Metastatic Lung Carcinoma in the Adrenal Gland (tissue), 1 donor: ENCODE measurements around the gene STAP2.

GRCh38 chr19:4183929-4184398 is 1.5 kb downstream of the ANKRD24 start:
- PRO-cap = no peak

DNA sequence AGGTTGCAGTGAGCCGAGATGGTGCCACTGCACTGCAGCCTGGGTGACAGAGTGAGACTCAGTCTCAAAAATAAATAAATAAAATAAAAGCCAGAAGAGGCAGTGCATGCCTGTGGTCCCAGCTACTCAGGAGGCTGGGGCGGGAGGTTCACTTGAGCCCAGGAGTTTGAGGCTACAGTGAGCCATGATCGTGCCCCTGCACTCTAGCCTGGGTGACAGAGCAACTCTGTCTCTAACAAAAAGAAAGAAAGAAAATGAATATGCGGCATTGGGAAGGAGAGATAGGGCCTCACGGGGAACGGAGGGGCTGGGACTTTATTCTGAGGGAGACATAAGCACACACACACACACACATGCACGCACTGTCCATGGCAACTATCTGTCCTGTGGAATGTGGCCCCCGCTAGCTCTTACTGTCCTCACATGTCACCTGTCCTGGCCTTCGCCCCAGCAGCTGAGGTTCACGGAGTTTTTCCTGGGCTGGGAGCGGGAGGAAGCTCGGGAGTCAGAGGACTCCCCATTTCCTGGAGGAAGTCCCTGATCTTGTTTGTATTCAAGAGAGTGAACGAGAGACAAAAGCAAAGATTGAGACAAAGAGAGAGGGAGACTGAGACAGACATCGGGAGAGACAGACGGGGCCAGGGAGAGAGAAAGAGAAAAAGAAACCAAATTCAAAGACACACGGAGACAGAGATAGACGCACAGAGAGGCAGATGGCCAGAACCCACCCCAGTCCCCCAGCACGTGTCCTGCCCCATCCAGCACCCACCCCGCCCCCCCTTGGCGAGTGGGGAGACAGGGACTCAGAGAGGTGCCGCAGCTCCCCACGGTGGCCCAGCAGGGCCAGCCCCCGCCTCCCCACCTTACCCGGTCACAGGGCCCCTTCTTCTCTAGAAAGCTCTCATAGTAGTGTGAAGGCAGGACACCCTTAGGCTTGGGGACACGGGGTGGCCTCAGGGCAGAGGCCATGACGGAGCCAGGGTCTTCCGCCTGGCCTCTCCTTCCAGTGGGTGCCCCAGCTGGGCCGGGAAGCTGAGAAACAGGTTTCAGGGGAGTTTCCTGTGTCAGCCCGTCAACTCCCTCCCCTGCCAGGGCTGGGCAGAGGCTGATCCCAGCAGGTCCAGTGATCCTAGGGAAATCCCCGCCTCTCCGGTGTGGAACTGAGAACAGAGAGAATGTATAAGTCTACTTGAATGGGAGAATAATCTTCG is at the start of gene STAP2:
Gene STAP2, minus strand, starts transcription at position 1,043 of the 1,211 bp plus-strand sequence.
- PRO-cap = bidirectional peak, plus-strand start at position 1,123 of the sequence, minus-strand start at position 1,008 of the sequence

DNA sequence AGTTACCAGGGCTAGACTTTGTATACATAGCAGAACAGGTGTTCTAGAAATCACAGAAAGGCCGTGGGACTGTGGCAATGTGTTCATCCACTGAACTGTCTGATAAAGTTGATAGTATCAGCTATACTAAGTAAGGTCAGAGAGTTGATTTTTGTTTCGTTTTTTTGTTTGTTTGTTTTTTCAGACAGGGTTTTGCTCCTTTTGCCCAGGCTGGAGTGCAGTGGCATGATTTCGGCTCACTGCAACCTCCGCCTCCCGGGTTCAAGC is 2.2 kb upstream of the STAP2 start:
- PRO-cap = no peak

DNA sequence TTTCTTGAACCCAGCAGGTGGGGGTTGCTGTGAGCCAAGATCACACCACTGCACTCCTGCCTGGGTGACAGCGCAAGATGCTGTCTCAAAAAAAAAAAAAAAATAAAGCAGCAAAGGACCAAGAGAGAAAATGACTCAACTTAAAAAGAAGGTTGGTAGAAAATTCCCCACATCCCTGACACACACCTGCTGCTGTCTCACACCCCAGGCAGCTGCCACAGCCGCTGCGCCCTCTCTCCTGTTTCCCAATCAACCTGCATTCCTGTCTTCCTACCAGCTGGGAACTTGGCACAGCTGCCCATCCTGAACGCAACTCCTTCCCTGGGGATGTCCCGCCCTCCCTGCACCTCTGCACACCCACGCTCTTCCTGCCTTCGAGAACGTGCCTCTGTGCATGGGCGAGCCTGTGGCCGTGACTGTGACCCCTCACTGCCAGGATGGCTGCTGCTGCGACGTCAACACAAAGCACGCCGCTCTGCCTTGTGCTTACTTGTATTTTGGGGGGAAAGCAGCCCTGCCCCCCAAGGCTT is 20.9 kb downstream of the SH3GL1 start:
- PRO-cap = no peak

DNA sequence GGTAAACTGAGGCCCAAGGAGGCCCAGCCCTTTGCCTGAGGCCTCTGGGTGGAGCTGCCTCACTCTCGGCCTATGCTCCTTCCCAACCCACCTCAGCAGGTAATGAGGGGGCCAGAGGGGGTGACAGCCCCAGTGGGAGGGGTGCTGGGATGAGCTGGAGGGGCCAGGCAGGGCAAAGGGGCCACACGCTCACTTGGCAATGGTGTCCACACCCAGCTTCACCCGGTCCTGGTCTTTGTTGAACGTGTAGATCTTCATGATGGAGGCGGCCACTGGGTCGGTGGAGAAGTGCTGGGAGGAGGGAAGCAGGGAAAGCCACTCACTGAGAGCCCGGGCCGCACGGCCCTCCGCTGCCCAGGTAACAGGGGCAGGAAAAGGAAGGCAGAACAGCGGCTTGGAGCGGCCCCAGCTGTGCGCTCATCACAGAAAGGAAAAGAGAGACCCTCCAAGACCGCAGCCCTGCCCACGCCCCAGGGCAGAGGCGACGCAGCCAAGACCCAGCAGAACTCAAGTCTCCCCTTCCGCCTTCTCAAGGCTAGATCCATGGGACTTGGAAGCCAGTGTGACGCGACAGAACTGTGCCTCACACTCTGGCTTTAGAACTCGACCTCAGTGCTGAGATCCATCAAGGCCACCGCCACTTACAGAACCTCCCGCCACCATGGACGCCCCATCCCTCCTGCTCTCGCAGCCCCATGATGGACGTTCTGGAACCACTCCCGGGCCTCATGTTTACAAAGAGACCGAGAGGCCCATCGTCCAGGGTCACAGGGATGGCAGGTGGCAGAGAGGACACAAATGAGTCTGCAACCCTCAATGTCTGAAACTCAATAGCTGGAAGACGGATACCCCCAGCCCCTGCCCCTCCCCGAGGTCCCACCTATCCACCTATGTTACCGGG is 9.2 kb downstream of the UBXN6 start:
- PRO-cap = no peak

GRCh38 chr19:4521458-4522150 is 3.3 kb upstream of the PLIN4 start:
- PRO-cap = no peak

DNA sequence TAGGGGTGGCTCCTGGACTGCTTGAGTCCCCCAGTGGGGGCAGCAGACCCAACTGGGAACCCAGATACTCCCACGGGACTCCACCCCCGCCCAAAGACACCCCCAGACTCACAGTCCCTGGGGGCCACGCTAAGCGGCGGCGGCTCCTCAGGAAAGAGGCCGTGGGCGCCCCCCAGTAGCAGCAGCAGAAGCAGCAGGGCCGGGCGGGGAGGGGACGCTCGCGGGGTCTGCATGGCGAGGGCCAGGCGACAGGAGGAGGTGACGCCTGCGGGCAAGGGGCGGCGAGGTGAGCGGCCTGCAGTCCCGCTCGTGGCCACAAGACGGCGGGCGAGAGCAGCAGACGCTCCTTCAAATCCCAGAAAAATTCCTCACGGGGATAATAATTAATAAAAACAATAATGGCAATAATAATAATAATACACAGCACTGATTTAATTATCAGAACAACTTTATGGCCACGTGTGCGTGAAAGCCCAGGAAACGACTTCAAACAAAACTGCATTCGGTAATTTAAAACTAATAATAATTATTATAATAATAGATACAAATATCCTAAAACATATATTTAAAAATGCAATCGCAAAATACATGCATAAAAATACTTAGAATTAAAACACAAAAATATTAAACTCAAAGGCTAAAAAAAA is 1.1 kb downstream of the SEMA6B start:
- PRO-cap = no peak

DNA sequence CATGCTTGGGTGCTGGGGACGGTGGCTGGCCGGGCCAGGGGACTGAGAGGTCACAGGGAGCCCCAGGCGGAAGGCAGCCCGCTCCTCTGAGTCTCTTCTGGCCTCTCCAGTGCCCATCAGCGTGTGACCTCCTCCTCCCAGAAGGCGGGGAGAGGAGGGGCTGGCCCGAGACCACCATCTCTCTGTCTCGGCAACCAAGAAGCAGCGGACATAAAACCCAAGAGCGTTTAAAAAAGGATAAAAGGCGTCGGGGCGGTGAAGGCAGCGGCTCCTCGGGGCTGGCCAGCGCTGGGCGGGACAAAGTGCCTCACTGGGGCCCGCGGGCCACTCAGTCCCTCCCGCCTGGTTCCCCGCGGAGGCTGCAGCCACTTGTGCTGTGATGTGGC is 6.0 kb upstream of the MYDGF start:
- PRO-cap = no peak

GRCh38 chr19:4768832-4769423 is 22.6 kb upstream of the FEM1A start:
- PRO-cap = no peak

GRCh38 chr19:4838108-4838635 is 6.7 kb upstream of the TICAM1 start:
- PRO-cap = no peak

- PRO-cap = bidirectional peak, plus-strand start at chr19:4910083, minus-strand start at chr19:4909966
These were observed 612 bp downstream of the UHRF1 start for GRCh38 chr19:4909647-4910578.

DNA sequence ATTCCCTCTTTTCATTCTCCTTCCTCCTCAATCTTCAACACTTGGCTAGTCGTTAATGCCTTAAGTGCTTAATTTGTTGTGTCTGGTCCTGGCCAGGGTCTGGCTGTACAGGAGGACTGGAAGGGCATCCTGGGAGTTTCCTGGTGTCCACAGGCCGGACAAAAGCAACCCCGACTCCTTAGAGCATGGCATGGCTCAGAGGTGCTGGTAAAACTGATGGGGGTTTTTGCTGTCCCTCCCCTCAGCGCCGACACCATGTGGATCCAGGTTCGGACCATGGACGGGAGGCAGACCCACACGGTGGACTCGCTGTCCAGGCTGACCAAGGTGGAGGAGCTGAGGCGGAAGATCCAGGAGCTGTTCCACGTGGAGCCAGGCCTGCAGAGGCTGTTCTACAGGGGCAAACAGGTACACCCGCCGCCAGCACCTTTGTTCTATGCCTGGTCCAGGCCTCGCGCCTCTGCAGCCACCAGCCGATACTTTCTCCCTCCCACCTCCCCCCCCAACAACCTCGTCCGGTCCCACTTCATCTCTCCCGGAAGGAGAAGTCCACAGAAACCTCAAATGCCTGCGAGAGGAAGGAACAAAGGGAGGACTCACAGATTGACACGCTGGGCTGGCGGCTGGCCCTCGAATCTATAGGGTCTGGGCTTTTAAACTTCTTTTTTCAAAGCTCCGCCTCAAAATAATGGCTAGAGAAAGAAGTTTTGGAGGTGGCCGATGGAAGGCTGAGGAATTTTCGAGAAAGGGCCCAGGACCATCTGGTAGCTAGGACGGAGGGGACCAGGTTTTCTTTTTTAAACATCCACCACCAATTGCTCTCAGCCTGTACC is 1.5 kb downstream of the UHRF1 start:
- PRO-cap = bidirectional peak, plus-strand start at position 563 of the sequence, minus-strand start at position 478 of the sequence

GRCh38 chr19:4970628-4971180 is 1.8 kb downstream of the KDM4B start:
- PRO-cap = bidirectional peak, plus-strand start at chr19:4970918, minus-strand start at chr19:4970779

DNA sequence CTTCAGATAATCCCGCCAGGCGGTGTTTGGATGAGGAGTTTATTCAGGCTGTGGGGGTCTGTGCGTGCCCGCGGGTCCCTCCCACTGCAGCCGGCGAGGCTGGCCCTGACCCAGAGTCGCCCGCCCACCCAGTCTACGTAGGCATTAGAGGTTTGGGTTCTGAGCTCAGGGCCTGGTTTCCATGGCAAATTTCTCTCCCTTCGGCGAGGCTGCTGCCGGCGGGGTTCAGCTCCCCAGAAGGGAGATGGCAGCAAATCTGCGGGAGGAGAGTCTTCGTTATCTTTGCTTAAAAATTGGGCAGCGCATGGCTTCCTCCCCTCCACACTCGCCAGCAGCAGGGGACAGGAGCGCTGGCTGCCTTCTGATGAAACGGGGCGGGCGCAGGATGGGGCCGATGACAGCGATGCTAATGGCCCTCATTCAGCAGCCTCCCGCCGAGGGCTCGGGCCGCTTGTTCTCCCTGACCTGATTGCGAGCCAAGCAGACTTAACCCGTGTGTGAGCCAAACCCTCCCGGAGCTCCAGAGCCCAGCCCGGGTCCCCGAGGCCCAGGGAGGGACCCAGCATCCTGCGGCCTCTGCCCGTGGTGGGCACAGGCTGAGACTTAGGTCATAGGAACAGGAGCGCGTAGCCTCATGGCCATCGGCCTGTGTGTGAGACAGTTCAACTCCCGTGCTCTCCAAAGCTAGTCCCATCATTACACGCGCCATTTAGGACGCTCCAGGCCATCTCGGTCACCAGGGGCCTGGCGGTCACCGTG is 90.2 kb downstream of the KDM4B start:
- PRO-cap = no peak

DNA sequence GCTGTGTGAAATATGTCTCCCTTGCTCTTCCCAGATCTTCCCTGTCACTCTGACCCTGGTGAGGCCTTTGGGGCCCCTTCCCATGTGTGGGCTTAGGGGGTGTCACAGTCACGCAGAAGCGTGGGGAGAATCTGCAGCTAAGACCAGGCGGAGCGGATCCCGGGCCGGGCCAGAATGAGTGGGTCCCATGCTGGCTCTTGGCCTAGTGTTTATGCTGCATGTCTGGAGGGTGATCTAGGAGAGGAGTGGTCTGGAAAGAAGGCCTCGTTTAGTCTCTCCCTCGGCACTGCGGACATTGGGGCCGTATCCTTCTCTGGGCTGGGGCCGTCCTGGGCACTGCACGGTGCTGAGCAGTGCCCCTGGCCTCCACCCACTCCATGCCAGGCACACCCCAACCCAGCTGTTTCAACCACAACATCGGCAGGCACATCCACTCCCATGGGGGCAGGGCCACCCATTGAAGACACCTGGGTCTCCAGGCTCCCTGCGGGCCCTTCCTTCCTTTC is 123.1 kb downstream of the KDM4B start:
- PRO-cap = no peak

DNA sequence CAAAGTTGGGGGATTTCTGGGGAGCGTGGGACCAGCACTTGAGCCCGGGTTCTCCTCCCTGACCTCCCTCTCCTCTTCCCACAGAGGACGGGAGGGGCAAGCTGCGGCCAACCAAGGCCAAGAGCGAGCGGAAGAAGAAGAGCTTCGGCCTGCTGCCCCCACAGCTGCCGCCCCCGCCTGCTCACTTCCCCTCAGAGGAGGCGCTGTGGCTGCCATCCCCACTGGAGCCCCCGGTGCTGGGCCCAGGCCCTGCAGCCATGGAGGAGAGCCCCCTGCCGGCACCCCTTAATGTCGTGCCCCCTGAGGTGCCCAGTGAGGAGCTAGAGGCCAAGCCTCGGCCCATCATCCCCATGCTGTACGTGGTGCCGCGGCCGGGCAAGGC is 162.1 kb downstream of the KDM4B start:
- PRO-cap = no peak

DNA sequence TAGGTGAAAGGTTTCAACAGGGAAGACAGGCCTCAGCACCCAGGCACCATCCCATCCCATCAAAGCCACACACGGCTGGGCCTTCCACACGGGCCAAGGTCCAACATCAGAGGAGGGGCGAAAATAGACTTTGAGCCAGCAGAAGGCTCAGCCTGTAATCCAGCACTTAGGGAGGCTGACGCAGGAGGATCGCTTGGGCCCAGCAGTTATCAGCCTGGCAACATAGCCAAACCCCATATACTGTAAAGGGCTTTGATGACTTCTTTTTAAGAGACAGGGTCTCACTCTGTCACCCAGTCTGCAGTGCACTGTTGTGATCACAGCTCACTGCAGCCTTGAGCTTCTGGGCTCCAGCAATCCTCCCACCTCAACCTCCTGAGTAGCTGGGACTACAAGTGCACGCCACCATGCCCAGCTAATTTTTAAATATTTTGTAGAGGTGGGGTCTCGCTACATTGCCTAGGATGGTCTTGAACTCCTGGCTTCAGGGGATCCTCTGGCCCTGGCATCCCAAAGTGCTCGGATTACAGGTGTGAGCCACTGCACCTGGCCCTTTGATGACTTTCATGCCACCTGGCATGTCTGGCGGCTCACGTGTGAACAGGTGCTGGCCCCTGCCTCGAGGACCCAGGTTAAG is 27.9 kb downstream of the SAFB2 start:
- PRO-cap = no peak

- PRO-cap = no peak
These were observed 12.3 kb downstream of the SAFB2 start for GRCh38 chr19:5610419-5610618.

- PRO-cap = no peak
These were observed 1.2 kb downstream of the SAFB start for GRCh38 chr19:5623876-5624766.

DNA sequence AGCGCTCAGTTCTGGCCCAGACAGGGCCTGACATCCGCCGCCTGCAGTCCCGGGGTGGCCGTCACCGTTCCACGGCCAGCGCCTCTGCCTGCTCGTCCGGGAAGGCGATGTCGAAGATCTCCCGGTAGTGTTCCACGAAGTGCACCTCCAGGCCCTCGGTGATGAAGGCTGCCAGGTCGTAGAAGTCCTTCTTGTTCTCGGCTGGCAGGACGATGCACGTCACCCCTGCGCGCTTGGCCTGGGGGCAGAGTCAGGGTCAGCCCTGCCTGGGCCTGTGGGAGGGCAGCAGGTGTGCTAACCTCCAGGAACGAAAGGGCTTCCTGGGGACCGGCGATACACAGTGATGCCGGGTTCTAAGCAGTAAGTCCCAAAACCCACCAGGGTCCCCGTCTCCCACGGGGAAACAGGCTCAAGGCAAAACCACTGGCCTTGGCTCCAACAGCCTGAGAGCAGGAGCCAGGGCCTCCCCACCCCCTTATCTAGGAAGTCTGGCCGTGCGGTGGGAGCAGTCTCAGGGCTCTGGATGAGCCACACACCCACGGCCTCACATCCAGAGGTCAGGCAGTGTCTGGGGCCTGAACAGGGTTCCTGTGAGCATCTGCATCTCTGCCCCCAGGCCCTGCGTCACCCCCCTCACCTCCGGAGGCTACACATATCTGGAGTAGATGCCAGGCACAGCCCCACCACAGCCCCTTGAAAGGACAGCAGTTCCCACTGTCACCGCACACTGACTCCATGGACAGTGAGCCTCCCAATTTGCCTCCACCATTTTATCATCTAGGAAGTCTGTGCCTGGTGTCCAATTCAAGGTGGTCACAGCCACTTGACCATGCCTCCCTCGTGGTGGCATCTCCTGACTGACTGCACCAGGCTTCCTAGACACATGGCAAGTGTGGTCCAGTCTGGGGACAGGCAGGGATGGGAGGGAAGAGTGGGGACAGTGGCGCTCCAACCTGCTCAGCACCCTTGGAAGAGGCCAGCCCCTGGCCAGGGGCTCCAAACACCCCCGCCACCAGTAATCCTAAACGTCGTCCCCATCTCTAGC is 2.2 kb downstream of the RPL36 start:
- PRO-cap = unidirectional peak, minus-strand start at position 163 of the sequence